ENCODE measurements around a stretch of chr4.

- RRBS = no CpG with 5 or more reads among the region's 8 CpGs
Observed at GRCh38 chr4:140124107-140124580, 29.8 kb downstream of the MAML3 start.

DNA sequence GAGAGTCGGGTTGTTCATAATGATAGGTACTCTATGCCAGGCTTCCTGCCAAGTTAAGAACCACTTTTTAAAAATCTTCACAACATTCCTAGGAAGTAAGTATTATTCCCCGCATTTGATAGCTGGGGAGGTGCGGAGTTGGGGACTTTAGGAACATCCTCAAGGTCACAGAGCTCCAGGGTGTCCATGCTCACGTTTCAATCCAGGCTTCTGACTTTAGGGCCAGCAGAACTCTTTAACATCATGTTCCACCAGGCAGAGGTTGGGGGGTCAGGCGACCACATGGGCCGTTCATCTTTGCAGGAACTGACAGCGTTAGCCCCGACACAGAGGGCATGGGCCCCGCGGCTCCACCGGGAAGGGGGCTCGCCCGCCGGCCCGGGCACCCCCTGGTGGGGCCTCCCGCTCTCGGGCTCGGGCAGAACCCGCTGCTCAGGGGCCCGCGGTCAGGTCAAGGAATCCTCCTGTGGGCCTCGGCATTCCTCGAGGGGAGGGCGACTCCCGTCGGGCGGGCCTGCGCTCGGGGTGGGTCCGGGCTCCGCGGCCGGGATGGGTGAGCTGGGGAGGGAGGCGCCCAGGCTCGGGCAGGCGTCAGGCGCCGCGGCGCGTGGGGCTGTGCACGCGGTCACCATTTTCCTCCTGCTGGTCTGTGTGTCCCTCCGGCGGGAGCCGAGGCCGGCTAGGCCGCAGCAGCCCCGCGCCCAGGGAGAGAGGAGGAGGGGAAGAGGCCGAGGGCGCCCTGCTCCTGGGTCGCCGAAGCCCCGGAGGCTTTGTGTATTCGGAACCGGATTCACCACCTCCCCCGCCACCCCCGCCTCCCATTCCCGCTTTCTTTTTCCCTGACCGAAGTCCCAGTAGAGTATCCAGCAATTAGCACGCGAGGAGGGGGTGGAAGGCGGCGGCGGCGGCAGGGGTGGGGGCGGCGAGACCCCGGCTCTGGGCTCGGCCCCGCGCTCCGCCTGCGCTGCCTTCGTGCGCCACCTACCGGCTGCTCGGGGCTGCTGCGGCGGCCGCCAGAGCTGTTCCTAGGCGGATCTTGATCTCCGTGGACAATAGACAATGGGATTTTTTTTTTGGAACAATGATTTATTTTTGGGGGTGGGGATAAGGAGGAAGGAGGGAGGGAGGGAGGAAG, 98.8 kb upstream of the MAML3 start:
- RRBS = under 1% methylated on average over 18 of the region's 84 CpGs

GRCh38 chr4:140286229-140287016, 87.0 kb upstream of the SCOC start:
- RRBS = no CpG with 5 or more reads among the region's 22 CpGs

DNA sequence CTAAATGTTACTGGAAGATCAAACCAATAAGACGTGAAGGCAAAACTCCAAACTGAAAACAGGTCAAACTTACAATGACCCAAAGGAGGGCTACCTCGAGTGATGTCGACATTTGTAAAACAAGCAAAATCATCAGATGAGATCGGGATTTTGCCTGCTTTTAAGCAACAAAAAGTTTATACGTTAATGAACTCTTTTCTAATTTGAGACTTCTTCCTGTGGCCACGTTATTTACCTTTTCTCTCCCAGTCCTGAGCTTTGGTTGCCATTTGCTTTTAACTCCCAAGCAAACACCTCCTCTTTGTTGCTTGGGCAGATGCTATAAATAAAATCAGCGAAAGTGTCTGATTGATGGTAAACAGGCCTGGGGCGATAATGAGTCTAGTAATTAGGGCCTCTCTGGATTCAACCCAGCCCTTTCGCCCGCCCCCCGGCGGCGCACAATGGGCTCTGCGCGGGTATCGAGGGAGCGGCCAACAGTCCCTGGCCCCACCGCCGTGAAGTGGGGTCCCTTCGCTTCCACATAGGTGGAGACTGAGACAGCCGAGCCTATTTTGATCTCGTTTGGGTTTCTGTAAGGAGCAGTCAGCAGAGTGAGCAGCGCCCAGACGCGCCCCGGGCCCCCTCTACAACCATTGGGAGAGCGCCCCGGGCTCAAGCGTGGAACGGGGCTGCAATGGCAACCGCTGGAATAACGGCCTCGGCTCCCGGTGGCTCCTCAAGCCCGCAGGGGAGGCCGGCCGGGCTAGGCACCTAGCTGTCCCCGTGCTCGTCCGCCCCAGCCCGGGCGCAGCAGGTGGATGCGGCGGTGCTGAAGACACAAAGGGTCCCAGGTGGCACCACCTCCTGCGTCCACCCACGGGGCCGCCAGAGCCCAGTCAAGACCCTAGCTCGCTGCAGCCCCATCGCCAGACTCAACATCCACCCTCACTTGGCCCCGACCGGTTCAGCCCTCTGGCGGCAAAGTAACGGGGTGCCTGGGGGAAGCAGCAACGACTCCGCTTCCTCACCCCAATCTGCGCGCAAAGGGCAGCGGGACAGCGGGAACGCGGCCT, 652 bp downstream of the CLGN start:
- RRBS = 3% methylated on average over 9 of the region's 61 CpGs

DNA sequence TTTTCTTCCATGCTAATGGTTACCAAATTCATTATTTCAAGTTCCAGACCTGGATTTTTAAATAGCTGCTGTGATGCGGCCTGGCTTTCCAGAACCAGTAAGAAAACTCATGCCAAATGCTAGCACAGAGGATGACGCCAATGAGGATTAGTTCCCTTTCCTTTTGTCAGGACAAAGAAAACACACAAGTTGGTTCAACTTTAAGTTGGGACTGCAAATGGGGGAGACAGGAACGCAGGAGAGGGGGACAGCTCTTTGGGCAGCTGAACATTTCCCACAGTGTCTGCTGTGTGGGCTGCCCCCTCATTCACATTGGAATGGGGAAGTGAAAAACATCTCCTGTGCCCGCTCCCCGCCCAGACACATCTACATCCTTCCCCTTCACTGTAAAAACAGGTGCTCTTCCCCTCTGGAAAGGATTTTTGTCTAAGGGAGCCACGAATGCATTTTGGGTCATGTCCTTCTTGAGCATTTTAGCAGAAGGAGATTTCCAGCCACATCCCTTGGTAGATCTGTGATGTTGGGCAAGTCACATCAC, 44.4 kb upstream of the TBC1D9 start:
- RRBS = no CpG with 5 or more reads among the region's 6 CpGs

GRCh38 chr4:141016016-141016726, 117.1 kb downstream of the RNF150 start:
- RRBS = no CpG with 5 or more reads among the region's 7 CpGs

GRCh38 chr4:141081891-141082341, 51.4 kb downstream of the RNF150 start:
- RRBS = no CpG with 5 or more reads among the region's 10 CpGs

- RRBS = no CpG with 5 or more reads among the region's 5 CpGs
Observed at GRCh38 chr4:141229343-141229945, 8.7 kb downstream of the ZNF330 start.

DNA sequence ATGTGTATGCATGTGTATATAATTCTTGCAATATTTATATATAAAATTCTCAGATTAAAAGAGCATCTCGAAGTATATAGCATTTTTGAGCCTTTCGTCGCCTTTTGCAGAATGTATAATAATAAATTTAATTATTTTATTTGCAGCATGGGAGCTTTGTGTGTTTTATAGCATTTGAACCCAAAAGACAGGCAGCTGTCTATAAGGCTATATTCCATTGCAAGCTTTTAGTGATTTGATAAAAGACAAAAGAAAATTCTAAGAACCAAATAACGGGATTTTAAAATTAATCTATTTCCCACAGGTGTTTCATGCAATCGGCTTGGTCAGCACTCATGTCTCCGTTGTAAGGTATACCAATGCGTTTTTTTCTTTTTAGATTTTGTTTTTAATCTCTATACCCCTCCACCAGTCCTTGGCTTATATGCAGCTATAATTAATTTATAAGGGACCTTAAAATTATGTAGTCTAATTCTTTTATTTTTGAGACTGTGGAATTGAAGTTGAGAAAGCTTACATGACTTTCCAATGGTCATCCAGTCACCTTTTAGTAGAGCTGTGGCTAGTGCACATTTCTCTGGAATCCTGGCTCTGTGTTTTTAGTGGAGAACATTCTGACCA, 10.6 kb downstream of the ZNF330 start:
- RRBS = no CpG with 5 or more reads among the region's 7 CpGs

GRCh38 chr4:141638102-141638621, 1.8 kb downstream of the IL15 start:
- RRBS = no CpG with 5 or more reads among the region's 3 CpGs

- RRBS = no CpG with 5 or more reads among the region's 3 CpGs
Observed at GRCh38 chr4:142128517-142128988, 492.2 kb downstream of the IL15 start.

GRCh38 chr4:142314546-142315056, 531.5 kb downstream of the INPP4B start:
- RRBS = no CpG with 5 or more reads among the region's 7 CpGs

DNA sequence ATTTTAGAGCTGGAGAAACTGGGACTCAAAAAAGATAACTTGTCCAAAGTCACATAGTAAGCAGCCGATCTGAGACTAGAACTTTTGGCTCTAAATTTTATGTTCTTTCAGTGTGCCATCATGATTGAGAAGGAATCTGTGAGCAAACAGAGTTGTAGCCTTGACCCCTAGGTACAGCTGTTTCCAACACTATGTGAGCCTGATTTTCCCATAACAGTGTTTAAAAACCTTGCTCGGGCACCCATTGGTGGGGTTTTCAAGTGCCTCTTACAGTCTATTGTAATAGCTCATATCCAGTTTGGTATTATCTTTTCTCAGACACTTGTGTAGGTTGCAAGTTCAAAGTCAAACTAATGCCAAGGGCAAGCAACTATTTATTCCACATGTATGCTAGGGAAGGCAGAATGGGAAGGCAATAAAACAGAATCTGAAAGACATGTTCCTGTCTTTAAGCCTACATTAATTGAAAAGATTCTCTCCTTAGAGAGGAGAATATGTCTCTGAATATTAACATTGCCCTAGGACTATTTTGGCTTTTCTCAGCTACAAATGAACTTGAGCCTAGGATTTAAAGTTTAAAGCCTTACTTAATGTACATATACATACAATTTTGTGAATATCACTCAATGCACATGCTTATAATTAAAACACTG, 467.8 kb downstream of the INPP4B start:
- RRBS = no CpG with 5 or more reads among the region's 2 CpGs

DNA sequence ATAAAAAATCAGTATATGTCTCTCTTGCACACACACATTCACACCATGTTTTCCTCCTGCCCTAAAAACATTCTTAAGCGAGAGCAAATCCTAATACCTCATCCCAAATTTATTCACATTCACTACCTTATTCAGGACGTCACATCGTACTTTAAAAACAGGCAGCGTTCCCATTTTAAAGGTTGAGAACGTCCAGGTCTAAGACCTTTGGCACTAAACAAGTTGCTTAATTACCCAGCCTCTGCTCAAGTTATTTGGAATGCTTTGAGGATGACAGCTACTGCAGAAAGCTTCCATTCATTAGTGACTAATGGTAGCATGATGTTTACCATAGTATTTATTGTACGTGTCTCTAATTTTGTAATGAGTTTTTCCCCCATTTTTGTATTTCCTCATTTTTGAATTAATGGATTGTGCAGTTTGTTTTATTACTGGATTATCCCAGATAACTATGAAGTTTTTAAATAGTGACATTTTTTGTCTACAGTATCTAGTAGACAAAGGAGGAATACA, 1.5 kb downstream of the USP38 start:
- RRBS = no CpG with 5 or more reads among the region's 6 CpGs

DNA sequence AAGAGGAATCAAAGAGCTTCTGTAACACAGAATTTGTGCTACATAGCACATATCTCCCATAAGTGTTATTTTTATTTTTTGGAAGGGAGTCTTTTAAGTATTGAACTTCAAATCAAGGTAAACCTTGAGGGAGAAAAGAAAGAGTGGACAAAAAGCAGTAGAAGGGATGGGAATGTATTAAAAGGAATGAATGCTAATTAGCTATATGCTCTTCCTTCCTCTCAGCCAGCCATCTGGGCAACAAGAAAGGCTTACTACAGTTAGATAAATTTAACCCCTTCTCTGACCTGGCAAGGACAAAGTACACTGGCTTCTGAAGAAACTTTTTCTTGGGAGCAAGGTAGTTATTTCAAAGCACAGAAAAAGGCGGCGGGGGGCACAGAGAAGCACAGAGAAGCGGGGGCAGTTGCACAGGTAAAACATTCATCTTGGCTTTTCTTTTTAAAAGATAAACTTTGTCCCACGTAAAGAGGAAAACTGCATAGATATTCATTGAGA, 54.6 kb downstream of the GAB1 start:
- RRBS = no CpG with 5 or more reads among the region's 4 CpGs

- RRBS = no CpG with 5 or more reads among the region's 9 CpGs
Observed at GRCh38 chr4:143411284-143412337, 74.9 kb downstream of the GAB1 start.

DNA sequence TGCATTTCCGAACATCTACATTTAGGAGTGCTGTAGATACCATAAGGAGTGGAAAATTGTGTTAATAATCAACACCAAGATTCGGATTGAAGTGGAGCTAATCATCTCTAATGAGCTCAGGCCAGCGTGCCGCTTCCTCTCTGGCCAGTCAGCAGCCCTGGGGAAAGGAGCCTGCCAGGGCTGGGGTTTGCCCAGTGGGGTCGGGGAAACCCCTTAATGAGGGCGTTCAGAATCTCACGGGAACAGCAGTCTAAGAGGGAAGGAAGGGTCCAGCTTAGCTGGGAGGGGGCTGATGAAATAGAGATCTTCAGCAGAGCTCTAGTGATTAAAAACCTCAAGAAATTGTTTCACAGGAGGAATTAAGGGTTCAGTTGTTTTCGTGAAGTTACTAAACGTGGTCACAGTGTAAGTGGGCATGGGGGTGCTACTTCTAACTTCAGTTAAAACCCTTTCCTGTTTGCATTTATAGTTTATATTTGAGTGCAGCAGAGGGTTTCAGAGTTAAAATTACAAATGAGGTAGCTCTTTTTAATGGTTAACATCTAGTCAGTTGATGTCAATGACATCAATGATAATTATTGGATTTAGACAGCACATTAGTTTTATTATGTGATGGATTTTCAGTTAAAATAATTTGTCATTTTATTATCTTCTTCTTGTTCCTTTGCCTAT, 81.4 kb downstream of the GAB1 start:
- RRBS = no CpG with 5 or more reads among the region's 9 CpGs

- RRBS = no CpG with 5 or more reads among the region's 6 CpGs
Observed at GRCh38 chr4:143436326-143436973, 77.1 kb upstream of the SMARCA5 start.

DNA sequence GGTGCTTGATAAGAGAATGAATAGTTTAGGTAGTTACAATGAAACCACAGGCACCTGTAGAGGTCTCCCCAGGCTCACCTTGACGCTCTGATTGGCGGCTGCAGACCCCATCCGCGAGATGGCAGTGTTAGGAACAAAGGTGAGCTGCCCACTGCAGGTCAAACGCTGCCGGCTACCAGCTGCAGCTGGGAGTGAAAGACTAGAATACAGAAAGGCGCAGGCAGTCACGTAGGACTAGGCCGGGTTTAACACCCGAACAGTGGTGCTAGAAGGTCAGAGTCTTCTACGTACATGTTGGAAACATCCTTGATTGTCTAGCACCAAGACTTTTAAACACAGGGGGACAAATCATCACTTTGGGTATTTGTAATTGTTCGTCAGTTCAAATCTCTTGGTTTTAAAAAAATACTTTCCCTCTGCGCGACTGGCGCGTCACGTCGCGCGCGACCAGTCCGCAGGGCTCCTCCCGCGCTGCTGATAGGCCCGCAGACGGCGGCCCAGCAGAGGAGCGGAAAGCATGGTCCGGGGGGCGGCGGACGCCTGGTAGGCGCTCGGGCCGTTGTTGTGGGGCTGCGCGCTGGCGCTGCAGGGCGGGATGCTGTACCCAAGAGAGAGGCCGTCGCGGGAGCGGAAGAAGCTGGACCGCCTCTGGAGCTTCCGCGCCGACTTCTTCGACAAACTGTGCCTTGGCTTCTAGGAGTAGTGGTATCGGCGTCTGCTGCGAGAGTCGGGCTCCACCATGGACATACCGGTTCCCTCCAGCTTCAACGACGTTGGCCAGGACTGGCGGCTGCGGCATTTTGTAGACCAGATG, 45.7 kb downstream of the SMARCA5 start:
- RRBS = 1% methylated on average over 4 of the region's 57 CpGs

- RRBS = no CpG with 5 or more reads among the region's 3 CpGs
Observed at GRCh38 chr4:145057352-145058104, 40.5 kb downstream of the ANAPC10 start.

Measured in choroid plexus epithelial cell (primary cell).